ENCODE measurements around the genes CARNS1 and KMT5B.

GRCh38 chr11:67312407-67313110 is 9.2 kb downstream of the SSH3 start:
- PRO-cap: bidirectional peak, plus-strand start at chr11:67312855, minus-strand start at chr11:67312694

DNA sequence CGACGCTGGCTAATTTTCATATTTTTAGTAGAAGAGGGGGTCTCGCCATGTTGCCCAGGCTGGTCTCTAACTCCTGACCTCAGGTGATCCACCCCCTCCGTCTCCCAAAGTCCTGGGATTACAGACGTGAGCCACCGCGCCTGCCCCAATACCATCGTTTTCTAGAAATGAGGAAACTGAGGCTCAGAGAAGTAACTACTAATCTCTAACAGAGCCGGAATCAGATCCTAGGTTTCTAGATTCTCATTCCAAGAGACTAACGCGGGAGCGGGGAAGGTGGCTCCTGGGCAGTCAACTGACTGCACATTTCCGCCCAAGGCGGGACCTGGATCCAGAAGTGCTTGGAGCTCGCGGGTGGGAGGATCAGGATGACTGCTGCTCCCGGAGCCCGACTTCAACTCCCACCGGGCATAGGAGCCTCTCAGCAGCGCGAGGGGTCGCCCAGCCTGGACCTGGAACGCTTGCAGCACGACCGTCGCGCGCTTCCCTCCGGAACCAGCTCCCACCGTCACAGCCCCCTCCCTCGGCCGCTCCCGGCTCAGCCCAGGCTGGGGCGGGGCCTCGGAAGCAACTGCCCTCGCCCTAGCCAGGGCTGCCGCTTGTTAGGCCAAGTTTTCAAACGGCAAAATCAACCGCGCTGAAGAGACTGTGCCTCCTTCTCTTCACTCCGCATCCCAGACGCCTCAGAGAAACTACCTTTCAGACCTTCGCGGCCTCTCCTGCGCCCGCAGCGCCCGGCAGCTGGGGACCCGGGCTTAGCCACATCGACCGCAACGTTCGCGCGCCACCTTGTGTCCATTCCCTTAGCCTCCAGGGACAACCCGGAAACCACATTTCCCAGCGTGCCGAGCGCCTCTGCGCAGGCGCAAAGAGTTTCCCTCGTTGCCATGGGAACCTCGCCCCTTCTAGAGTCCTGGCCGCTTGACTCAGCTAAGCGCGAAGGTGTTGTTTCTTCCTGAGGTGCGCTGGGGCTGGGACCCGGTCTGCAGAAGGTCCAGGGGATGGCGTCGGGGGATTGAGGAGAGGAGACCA is 13.9 kb downstream of the SSH3 start:
- PRO-cap: bidirectional peak, plus-strand start at position 334 of the sequence, minus-strand start at position 297 of the sequence; unidirectional peak, minus-strand start at position 497 of the sequence; bidirectional peak, plus-strand start at position 945 of the sequence, minus-strand start at position 791 of the sequence

GRCh38 chr11:67367372-67367674 is 6.1 kb downstream of the CLCF1 start:
- PRO-cap: no peak

DNA sequence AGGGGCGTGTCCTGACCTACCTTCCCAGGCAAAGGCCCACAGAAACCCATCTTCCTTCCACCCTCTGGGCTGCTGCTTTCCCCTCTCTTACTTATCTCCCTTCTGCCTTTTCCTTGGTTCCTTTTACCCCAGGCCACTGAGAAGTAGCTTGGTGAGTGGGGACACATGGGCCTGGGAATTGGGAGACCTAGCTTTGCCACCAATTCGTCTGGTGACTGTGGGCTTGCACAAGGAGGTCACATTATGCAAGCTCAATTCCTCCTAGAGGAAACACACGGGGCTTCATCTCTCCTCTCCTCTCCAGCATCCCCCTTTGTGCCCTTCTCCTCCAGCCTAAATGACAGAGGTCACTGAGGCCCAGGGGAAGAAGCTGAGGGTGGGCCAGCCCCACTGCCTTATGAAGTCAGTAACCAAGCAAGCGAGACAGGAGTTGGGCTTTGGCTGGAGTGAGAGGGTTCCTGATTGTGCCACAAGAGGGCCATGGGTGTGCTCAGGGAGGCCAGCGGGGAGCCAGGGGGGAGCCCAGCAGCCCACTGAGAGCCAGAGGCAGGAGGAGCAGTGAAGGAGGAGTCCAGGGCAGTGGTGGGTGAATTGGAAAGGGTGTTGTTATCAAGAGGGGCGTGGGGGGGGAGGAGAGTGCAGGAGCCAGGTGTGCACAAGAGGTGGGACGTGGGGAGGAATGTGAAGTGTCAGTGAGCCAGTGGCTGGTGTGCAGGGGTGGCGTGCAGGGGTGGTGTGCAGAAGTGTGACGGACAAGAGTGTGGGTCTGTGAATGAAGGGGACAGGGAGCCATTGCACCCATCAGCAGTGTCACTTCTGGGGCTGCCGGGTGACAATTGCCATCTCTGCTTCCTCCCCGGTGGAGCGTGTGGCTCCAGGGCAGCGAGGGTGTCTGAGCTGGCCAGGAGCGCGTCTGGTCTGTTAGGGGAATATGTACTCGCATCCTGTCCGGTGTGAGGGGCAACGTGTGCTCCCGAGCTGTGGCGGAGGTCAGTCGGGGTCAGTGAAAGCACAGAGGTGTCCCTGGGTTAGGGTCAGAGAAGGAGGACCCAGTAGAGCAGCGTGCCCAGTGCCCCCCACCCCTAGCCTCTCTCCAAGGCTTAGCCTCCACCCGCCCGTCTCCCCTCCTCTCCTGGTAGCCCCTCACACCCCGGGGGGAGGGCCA is 1.9 kb downstream of the CLCF1 start:
- PRO-cap: unidirectional peak, plus-strand start at position 877 of the sequence

DNA sequence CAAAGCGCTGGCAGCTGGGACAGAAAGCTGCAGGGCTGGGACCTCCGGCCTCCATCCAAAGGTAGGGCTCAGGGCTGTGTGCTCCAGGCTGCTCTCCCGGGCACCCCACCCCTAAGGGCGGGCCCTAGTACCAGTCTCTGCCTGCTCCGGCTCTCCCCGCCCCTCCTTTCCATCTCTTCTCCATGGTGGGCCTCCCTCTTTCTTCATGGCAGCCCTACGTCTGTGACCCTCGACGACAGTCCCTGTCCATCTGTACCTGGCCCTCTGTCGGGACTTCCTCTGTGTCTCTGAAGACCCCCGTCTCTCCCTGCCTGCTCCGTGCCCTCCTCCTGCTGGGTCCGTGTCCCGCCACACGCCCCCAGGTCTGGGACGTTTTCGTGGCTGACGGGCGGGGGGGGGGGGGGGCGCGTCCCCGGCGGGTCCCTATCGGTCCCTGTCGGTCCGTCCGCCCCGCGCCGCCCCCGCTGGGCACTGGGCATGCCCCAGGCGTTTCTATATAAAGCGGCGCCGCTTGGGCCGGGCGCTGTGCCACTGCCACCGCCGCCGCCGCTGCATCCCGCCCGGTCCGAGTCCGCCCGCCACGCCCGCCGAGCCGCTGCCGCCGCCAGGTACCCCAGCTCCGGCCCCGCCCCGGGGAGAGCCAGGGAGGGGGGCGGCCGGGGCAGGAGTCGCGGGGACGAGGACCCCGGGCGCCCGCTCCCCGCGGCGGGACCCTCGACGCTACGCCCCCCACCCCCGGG is at the start of gene CARNS1:
Gene CARNS1, plus strand, starts transcription at position 523 of the 740 bp plus-strand sequence.
- PRO-cap: no peak

DNA sequence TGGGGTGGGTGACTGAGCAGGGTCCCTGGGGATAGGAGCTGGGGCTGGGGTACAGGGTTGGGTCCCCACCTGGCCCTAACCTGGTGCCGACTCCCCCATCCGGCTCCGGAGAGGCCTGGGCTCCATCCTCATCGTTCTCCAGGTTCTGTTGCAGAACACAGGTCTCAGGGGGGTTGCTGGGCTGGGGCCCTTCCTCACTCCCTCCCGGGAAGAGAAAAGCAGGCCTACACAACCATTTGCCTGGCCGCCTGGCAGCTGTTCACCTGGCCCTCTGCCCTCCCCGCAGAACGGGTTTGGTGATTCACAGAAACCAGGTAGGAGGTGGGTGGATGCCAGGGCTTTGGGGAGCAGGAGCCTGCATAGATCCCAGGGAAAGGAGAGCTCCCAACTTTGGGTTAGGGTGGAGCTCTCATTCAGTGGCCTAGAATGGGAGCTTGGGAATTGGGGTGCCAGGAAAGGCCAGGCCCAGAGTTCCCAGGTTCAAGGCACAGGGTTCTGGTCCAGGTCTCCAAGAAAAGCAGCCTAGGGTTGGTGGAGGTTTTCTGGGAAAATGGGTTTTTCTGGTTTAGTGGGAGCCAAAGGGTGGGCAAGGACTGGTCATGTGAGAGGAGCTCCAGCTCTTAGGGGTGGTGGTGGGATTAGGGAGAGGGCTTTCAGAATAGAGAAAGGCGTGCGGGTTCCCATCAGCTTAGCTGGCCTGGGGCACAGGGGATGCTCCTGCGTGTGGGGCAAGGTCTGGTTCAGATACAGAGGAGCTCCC is 923 bp downstream of the TMEM134 start:
- PRO-cap: bidirectional peak, plus-strand start at position 335 of the sequence, minus-strand start at position 273 of the sequence

- PRO-cap: no peak
Observed at GRCh38 chr11:67500602-67500826, 4.6 kb downstream of the PITPNM1 start.

- PRO-cap: bidirectional peak, plus-strand start at chr11:67614219, minus-strand start at chr11:67614051
Observed at GRCh38 chr11:67613567-67614960, 7.3 kb downstream of the NDUFV1 start.

GRCh38 chr11:67616231-67616814 is 9.6 kb downstream of the NDUFV1 start:
- PRO-cap: no peak

DNA sequence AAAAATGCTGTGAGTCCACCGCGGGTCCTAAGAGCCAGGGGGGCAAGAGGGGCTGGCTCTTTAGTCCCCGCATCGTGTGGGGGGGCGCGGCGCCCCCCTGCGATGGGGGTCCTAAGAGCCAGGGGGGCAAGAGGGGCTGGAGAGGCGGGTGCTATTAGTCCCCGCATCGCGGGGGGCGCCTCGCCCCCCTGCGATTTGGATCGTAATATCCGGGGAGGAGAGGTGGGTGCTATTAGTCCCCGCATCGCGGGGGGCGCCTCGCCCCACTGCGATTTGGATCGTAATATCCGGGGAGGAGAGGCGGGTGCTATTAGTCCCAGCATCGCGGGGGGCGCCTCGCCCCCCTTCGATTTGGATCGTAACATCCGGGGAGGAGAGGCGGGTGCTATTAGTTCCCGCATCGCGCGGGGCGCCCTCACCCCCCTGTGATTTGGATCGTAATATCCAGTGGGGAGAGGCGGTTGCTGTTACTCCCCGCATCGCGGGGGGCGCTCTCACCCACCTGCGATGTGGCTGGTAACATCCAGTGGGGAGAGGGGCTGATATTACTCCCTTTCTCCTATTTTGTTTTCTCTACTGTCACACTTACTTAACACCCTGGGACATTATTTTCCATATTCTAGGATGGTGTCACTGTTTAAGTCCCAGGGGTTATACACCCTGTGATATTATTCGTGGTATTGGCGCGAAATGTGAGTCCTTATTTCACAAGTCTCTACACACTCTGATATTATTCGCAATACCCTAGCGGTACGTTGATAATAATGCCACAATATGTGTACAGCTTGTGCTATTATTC is 57.6 kb upstream of the ALDH3B2 start:
- PRO-cap: no peak

- PRO-cap: no peak
Observed at GRCh38 chr11:67757785-67758466, 83.5 kb upstream of the ALDH3B2 start.

DNA sequence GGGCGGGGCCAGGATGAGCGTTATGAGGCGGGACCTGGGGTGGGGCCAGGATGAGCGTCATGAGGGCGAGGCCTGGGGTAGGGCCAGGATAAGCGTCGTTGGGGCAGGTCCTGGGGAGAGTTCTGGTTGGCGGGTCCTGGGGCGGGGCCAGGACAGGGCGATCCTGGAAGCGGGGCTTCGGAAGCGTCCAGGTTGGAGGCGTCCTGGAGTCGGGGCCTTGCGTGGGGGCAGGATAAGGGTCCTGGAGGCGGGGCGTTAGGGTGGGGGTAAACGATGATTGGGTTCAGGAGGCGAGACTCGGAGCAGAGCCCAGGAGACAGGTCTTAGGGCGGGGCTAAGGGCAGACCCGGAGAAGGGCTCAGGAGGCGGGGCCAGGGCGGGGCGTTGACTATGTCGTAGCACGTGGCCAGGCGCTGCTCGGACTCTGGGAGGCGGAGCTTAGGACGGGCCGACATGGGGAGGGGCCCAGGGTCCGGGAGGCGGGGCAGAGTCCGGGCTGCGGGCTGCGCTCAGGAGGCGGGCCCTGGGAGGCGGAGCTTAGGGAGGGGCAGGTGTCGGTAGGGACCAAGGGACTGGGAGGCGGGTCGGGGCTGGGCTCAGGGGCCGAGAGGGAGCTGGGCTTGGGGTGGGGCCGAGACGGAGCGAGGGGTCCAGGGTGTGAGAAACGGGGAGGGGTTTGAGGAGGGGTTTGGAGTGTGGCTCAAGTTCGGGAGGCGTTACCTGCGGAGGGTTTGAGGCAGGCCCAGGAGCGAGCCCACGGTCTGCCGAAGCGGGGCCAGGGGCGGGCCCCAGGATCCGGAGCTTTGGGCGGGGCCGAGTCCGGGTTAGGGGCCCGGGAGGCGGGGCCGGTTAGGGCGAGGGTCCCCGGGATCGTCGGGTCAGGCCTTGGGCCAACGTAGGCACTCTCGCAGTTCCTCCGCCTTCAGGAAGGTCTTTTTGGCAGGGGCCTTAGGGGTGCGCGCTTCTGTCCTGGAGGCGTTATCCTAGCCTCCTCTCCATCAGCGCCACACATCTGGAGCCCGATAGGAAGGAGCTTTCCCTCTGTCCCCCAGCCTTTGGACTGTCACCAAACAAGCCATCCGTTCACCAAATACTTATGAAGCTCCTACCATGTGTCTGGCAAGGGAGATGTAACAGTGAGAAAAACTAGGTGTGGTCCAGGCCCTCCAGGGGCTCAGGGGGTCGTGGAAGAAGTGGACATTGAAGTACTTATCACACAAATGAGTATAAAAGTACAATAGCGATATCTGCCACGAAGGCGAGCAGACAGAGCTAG is 131.5 kb upstream of the ALDH3B2 start:
- PRO-cap: bidirectional peak, plus-strand start at position 116 of the sequence, minus-strand start outside the sequence; unidirectional peak, plus-strand start at position 567 of the sequence; unidirectional peak, plus-strand start at position 593 of the sequence

GRCh38 chr11:68013111-68013601 is 3.0 kb downstream of the ALDH3B1 start:
- PRO-cap: no peak

DNA sequence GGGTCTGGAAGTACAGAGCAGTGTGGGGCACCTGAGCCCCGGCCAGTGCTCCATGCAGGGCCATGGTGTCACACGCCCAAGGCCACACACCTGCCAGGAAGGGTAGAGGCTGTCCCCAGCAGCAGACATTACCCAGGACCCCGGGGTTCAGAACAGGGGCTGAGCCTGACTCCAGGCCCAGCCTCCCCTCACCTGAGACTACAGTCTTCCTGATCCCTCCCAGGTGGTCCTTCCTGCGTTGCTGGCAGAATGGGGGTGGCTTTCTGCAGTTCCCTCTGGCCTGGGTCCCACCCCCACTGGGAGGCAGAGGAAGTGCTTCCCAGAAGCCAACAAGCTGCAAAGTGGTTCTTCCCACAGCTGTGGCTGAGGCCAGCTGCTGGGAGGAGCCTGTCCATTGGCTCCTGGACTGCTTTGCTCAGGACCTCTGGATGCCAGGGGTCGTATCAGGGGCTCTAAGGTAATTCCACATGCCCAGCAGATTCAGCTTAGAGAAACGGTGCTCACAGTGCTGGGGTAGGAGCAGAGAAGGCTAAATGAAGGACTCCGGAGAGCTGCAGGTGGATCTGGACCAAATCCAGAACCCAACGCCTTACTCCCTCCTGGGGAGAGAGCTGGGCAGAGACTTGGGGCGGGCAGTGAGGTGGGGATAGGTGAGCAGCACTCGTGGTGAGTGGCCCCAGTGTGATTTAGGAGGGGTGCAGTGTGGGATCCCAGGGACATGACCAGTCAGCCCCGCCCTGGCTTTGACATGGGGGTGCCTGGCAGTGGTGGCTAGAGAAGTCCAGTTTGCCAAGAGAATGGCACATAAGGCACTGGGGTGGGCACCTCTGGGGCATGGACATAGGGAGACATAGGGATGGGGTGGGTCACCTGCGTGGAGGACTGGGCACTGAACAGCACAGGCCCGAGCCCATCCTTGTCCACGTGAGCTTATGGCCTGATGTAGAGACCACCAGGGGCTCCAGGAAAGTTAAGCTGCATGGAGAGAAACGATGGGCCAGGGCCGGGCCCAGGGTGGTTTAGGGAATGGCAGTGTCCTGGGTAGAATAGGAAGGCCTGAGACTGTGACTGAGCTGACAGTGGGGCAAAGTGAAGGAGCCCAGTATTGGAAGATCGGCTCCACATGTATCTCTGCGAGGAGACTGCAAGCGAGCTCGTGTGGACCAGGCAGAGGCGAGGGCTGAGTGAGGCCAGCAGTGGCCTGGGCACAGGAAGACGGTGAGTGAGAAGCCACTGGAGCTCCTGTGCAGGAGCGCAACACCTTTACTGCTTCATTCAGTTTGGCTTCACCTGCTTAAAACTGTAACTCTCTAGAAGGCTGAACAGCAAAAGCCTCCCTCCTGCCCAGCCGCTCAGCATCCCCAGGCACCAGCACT is 12.9 kb downstream of the TCIRG1 start:
- PRO-cap: no peak

GRCh38 chr11:68087412-68087883 is 33.7 kb downstream of the CHKA start:
- PRO-cap: no peak

- PRO-cap: no peak
Observed at GRCh38 chr11:68117821-68118271, 3.3 kb downstream of the CHKA start.

DNA sequence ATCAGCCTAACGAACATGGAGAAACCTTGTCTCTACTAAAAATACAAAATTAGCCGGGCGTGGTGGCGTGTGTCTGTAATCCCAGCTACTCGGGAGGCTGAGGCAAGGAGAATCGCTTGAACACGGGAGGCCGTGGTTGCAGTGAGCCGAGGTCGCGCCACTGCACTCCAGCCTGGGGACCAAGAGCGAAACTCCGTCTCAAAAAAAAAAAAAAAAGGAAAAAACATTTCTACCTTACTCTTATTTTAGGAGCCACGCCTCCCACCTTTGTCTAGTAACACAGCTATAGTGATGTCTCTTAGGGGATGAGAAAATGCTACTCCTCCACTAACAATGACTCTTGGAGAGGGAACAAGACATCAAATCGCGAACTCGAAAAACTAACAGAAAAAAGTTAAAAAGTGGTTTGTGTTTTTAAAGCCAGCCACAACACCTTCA is 1.1 kb downstream of the CHKA start:
- PRO-cap: no peak

GRCh38 chr11:68170678-68171275 is 42.3 kb downstream of the KMT5B start:
- PRO-cap: no peak

- PRO-cap: bidirectional peak, plus-strand start at chr11:68213977, minus-strand start at chr11:68213599
Observed at GRCh38 chr11:68212991-68213893, at the start of gene KMT5B. KMT5B (minus strand) TSS chr11:68213296.

DNA sequence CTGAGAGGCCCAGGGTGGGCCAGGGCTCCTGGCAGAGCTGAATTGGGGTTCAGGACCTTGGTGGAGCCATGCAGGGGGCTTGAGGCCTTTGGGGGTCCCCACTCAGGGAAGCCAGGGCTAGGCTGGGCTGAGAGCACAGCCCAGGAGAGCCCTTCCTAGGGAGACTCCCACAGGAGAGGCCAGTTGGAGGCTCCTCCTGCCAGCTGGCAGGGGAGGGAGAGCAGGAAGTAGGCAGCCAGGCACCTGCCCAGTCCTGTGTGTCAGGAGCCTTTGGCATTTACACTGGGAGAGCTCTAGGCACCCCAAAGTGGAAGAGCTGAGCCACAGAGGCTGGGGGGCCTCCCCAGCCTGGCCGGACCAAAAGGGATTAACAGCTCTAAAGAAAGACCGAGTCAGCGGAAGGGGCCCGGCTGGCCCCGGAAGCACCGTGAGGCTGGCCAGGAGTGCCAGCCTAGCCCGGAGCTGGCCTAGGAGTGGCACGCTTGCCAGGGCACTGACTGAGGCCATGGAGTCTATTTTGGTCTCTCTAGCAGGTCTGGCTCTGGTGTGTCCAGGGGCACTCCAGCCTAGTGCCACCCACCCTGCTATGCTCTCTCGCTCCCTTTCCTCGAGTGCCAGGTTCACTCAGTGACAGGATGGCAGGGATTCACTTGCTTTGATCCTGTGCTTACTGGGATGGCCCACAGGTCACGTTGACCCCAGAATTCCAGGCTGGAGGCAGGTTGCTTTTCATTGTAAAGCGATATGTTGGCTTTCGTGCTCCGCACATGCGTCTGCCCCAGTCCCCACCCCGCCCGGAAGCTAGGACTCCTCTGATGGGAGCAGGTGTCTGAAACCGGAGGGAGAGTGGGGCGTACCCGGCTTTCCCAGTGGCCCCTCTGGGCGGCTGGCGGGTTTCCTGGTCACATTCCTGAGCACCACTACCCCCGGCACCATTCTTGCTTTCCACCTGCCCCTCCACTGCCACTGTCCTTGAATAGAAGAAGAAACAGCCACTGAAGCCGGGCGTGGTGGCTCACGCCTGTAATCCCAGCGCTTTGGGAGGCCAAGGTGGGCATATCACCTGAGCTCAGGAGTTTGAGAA is 3.3 kb upstream of the KMT5B start:
- PRO-cap: bidirectional peak, plus-strand start at position 223 of the sequence, minus-strand start at position 169 of the sequence

All from colonic mucosa (tissue), 1 donor.